Cardiac fibroblast (primary cell): Measurements from ENCODE around the genes NDUFB2 and AGK.

- RRBS = no CpG with 5 or more reads among the region's 3 CpGs
These were observed 73.6 kb downstream of the HIPK2 start for GRCh38 chr7:139704015-139704731.

- RRBS = no CpG with 5 or more reads among the region's 4 CpGs
These were observed 40.4 kb downstream of the HIPK2 start for GRCh38 chr7:139737483-139737699.

- RRBS = no CpG with 5 or more reads among the region's 2 CpGs
These were observed 14.9 kb downstream of the HIPK2 start for GRCh38 chr7:139762889-139763293.

- RRBS = no CpG with 5 or more reads among the region's 5 CpGs
These were observed 31.2 kb downstream of the TBXAS1 start for GRCh38 chr7:139860027-139860808.

GRCh38 chr7:140028216-140028888 is 34.4 kb downstream of the PARP12 start:
- RRBS = no CpG with 5 or more reads among the region's 8 CpGs

GRCh38 chr7:140048985-140049544 is 13.7 kb downstream of the PARP12 start:
- RRBS = no CpG with 5 or more reads among the region's 1 CpG

- RRBS = no CpG with 5 or more reads among the region's 21 CpGs
These were observed 834 bp downstream of the PARP12 start for GRCh38 chr7:140061786-140062448.

- RRBS = no CpG with 5 or more reads among the region's 10 CpGs
These were observed 23.3 kb upstream of the KDM7A start for GRCh38 chr7:140199988-140200629.

DNA sequence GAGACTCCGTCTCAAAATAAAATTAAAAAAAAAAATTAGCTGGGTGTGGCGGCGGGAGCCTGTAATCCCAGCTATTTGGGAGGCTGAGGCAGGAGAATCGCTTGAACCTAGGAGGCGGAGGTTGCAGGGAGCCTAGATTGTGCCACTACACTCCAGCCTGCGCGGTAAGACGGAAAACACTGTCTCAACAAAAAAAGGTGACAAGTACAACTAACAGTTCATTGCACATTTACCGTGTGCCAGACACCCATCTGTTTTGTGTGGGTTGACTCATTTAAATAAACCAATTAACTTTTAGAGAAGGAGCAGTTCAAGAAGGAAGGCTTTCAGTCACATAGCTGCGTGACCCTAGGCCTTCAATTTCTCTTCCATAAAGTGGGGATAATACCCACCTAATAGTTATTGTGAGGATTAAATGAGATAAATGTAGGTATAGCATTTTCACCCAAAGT is 52.2 kb upstream of the KDM7A start:
- RRBS = no CpG with 5 or more reads among the region's 10 CpGs

- RRBS = no CpG with 5 or more reads among the region's 43 CpGs
These were observed 53.7 kb upstream of the KDM7A start for GRCh38 chr7:140230558-140230809.

DNA sequence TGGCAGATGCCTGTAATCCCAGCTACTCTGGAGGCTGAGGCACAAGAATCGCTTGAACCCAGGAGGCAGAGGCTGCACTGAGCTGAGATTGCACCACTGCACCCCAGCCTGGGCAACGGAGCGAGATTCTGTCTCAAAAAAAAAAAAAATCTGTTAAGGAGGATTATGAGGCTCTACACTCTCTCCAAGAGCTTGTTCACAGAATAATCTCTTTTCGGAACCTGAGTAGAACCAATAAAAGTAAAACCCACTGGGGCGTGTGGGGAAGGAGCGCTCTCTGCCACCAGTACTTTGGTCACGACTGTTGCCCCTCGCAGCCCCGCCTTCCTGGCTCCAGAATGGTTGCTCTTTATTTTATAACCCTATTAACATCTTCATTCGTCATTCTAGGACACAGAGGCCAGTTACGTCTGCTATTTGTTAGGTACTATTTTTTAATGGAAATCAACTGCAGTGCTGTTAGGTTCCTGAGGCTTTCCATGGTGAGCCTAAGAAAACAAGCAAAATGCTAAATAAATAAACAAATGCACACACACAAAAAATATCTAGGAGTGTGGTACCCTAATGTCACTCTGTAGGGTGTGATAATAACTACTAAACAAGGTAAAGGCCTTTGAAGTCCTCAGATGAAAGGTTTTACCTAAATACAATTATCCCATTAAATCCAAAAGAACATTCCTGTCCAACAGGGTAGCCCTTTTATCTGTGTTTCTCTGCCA is 71.2 kb downstream of the SLC37A3 start:
- RRBS = no CpG with 5 or more reads among the region's 11 CpGs

- RRBS = 2% methylated on average over 37 of the region's 86 CpGs
These were observed 584 bp downstream of the DENND2A start for GRCh38 chr7:140639767-140640690.

- RRBS = no CpG with 5 or more reads among the region's 4 CpGs
These were observed 2.6 kb downstream of the ADCK2 start for GRCh38 chr7:140675214-140675861.

DNA sequence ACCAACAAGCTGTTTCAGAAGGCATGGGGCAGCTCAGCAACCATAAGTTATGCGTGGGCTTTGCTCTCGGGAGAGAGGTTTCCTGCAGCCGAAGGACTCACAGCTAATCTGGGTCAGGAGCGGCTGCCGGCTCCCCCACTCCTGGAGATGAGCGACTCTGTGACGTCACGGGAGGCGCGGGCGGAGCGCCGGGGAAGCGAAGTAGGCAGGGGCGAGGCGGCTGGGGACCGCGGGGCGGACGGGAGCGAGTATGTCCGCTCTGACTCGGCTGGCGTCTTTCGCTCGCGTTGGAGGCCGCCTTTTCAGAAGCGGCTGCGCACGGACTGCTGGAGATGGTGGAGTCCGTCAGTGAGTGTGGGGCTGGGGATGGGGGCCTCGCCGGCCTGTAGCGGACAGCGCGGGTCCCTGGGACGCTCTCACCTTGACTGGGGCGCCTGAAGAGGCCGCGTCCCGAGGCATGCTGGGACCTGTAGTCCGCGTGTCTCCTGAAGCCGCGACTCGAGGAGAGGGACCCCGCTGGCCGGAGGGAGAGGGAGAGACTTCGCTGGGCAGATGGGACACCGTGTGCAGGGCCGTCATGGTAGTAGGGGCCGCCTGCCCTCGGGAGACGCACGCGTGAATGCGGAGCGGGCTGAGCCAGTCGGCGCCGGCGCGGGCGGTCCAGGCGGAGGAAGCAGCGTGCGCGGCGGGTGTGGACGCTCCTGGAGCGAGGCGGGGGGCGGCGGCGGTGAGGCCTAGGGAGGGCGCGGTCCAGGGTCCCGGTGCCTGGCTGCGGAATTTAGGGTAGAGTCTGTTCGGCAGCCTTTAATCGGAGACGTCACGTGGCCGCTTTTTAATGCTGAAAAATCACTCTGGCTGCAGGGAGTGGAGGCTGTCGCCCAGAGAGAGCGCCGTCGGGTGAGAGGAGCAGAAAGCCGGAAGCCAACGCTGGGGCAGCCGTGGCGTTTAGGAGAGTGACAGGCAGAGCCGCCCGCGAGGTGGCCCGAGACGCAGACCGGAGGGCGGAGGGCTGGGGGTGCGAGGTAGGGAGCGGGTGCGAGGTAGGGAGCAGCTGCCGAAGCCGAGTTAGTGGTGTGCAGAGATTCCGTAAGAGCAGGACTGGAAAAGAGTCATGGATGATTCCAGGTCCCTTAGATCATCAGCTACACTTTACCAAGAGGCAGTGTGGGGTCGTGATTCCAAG is at the start of gene NDUFB2:
Gene NDUFB2, plus strand, starts transcription at position 214 of the 1,183 bp plus-strand sequence.
- RRBS = under 1% methylated on average over 12 of the region's 107 CpGs

GRCh38 chr7:141032490-141033002 is 17.8 kb upstream of the MRPS33 start:
- RRBS = no CpG with 5 or more reads among the region's 26 CpGs

DNA sequence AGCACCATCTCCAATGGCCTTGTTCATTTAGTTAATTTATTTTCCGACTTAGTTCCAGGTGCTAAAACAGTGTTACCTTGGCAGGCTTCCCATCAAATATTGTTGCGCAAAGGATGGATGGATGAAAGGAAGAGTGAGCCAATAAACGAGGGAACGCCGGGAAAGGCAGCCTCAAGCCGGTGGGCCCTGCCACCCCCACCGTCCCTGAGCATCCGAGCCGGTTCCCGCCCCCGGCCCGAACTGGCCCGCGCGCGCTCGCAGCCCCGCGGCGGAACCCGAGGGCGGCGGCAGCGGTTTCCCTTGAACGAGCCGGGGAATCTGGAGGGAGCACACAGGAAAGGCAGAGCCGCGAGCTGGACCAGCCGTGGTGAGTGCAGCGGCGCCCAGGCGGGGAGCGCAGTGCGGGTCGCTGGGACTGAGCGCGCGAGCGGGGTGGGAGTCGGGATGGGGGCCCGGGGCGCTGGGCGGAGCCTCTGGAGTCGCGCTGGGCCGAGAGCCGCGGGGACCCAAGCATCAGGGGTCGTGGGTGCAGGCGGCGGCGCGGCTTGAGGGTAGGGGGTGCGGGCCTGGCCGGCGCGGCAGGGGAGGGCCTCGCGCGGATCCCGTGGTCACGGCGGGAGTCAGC is at the start of gene AGK:
Gene AGK, plus strand, starts transcription at position 343 of the 625 bp plus-strand sequence.
- RRBS = 2% methylated on average over 18 of the region's 63 CpGs

- RRBS = no CpG with 5 or more reads among the region's 7 CpGs
These were observed 52.6 kb downstream of the DENND11 start for GRCh38 chr7:141649429-141649786.

DNA sequence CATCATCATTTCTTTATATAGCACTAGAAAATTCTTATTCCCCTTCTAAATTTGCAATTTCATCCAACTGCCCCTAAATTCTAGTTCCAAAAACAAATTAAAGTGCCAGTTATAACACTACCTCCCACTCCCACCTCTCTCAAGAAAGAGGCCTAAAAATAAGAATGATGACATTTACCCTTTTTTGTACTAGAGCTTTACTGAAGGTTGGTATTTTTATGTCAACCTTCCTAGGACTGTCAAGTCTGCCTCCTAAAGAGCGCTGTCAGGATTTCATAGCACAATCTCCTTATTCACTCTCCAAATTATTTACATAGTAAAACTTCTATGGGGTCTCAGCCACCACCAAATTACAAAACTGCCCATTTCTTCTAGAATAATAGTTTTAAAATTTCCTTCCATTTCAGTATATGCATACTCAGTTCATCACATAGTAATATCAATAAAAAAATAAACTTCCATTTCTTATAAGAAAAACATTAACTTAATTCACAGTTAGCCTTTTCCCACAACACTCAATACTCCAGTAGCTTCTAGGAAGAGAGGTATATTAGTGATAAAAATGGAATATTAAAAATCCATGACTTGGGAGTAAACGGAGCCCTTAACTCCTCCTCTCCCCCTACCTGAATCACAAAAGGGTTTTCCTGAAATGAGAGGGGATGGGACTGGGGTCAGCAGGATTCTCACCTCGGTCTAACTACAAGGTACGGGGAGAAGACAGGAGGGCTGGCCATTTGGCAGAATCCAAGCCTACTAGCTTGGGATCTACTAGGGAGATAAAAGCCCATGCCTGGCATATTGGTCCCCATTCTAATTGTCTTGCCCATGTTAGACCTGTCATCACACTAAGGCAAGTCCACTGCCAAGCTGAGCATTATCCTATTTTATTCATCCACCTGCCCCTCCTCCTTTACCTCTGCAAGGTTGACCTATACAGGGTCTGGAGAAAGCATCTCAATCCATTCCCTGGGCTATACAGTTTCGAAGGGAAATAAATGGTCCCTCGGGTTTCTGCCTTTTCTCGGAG is 43.9 kb downstream of the DENND11 start:
- RRBS = no CpG with 5 or more reads among the region's 7 CpGs

DNA sequence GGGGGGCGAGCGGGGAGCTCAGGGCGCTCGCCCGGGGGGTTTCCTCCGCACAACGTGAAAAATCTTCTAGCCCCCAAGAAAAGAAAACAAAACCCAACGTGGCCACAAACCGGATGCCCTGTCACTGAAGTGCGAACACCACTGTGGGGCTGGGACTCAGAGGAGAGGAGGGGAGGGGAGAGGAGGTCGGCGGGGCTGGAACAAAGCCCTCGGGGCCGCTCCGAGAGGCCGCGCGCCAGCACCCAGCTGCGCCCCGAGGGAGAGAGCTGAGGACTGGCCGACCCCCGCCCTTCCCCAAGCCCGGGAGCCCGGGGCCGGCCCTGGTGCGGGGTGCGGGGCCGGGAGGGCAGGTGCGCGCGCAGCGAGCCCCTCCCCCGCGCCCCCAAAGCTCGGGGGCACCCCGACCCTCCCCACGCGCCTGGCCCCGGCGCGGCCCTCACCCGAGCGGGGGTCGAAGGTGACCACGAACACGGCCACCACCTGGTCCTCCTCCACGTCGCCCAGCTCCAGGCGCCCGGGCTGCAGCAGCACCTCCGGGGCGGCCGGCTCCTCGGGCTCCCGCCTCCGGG is 436 bp downstream of the DENND11 start:
- RRBS = under 1% methylated on average over 23 of the region's 56 CpGs